Smooth muscle cell (in vitro differentiated cells): ENCODE measurements around a stretch of chr21.

DNA sequence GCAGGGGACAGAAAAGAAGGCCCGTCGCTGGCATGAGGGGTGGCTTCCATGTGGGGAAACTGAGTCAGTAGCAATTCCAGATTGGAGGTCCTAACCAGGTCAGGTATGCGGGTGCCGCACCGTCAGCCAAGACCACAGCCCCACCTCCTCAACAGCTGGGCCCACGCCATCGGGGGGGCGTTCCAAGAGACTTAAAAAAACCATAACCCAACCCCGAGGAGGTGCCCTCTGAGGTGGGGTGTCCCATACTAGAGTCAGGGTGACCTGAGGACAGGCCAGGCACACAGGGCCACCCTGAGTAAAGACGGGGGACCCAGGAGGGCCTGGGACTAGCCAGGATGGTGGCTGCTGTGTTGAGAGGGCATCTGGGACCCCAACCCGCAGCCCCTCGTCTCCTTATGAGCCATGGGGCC lies 5416.8 kb upstream of the TPTE start:
- RAMPAGE, long total RNA: no peak

- RAMPAGE, long total RNA: no peak
Measured at GRCh38 chr21:5117534-5118026, 5403.8 kb upstream of the TPTE start.

DNA sequence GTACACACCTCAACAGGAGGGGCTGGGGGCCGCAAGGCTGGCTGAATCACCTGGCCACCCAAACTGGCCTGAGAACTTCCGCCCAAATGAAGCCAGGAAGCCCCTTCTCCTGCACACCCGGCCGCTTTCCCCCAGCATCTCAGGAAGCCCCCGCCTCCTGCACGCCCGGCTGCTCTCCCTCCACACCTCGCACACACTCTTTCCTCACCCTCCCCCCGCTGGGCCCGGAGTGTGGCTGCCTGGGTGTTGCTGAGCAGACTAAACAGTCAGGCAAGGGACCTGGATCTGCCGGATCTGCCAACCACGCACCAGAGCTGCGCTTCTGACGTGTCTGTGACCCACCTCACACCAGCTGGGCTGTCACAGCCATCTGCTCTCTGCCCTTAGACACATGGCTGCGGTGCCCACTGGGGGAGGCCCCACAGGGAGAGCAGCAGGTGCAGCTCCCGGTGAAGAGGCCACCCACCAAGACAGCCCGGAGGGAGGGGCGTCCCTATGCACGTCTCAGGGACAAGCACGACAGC lies 5403.2 kb upstream of the TPTE start:
- RAMPAGE, long total RNA: no peak

DNA sequence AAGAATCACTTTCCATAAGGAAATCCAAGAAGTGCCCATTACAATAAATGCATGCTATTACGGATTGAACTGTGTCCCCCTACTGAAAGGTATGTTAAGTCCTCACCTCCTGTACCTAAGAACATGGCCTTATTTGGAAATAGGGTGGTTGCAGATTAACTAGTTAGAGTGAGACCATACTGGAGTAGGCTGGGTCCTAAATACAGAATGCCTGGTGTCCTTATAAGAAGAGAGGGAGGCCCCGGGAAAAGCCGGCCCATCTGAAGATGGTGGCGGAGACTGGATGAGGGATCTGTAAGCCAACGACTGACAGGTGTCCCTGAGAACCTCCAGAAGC lies 4422.9 kb upstream of the TPTE start:
- RAMPAGE, long total RNA: no peak

GRCh38 chr21:6121600-6122159 lies 4399.7 kb upstream of the TPTE start:
- RAMPAGE, long total RNA: no peak

DNA sequence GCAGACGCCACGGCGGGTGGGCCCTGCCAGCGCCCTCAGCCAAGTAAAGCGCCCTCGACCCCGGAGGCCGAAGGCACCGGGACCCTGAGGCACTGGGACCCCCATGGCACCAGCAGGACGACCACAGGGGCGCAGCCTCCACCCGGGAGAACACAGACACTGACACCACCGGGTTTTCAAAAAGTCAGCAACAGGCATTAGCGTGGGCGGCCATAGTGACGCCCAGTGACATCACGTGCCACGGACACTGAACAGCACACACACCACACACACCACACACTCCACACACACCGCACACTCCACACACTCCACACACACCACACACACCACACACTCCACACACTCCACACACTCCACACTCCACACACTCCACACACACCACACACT lies 3956.3 kb upstream of the TPTE start:
- RAMPAGE, long total RNA: no peak

DNA sequence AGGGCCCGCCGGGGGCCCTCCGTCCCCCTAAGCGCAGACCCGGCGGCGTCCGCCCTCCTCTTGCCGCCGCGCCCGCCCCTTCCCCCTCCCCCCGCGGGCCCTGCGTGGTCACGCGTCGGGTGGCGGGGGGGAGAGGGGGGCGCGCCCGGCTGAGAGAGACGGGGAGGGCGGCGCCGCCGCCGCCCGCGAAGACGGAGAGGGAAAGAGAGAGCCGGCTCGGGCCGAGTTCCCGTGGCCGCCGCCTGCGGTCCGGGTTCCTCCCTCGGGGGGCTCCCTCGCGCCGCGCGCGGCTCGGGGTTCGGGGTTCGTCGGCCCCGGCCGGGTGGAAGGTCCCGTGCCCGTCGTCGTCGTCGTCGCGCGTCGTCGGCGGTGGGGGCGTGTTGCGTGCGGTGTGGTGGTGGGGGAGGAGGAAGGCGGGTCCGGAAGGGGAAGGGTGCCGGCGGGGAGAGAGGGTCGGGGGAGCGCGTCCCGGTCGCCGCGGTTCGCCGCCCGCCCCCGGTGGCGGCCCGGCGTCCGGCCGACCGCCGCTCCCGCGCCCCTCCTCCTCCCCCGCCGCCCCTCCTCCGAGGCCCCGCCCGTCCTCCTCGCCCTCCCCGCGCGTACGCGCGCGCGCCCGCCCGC lies 2308.5 kb upstream of the TPTE start:
- RAMPAGE, long total RNA: no peak

DNA sequence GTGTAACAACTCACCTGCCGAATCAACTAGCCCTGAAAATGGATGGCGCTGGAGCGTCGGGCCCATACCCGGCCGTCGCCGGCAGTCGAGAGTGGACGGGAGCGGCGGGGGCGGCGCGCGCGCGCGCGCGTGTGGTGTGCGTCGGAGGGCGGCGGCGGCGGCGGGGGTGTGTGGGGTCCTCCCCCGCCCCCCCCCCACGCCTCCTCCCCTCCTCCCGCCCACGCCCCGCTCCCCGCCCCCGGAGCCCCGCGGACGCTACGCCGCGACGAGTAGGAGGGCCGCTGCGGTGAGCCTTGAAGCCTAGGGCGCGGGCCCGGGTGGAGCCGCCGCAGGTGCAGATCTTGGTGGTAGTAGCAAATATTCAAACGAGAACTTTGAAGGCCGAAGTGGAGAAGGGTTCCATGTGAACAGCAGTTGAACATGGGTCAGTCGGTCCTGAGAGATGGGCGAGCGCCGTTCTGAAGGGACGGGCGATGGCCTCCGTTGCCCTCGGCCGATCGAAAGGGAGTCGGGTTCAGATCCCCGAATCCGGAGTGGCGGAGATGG lies 2305.4 kb upstream of the TPTE start:
- RAMPAGE, long total RNA: no peak

- RAMPAGE, long total RNA: no peak
Measured at GRCh38 chr21:9767618-9768292, 753.6 kb upstream of the TPTE start.

GRCh38 chr21:14026925-14028254 lies 183.4 kb downstream of the LIPI start:
- RAMPAGE, long total RNA: start-site peak on the plus strand at chr21:14027408-14027452, 47 and 68 reads in 2 replicates

DNA sequence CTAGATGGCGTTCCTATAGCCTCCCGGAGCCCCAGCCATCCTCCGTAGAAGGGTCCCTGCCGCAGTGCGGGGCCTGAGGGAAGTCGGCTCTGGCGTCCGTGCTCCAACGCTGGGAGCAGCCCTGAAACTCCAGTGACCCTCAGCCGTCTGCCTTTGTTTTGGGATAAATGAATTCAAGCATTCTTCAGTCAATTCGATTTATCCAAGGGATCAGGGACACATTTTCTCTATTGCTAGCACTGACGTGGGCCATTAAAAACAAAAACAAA lies 645 bp upstream of the HSPA13 start:
- RAMPAGE, long total RNA: no peak

GRCh38 chr21:14454196-14454889 lies 71.4 kb upstream of the HSPA13 start:
- RAMPAGE, long total RNA: no peak

DNA sequence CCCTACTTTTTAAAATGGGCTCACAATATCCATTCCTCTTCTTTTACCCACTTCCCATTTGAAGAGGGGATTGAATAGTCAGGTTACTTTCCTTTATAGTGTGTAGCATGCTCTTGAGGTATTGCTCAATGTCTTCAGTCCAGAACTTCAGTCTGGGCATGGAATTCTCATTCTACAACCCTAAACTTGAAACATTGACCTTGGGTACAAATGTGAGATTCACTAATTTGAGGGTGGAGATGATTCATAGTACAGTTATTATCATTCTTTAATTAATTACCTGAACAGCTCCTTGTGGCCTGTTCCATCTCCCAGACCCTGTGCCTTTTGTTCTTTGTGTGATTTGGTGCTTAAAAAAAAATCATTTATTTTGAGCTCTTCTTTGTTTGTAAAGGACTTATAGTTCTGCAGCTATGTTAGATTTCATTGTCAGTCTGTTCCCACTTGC lies 75.2 kb upstream of the HSPA13 start:
- RAMPAGE, long total RNA: no peak

GRCh38 chr21:14483428-14484755 lies 62.2 kb downstream of the SAMSN1 start:
- RAMPAGE, long total RNA: no peak

DNA sequence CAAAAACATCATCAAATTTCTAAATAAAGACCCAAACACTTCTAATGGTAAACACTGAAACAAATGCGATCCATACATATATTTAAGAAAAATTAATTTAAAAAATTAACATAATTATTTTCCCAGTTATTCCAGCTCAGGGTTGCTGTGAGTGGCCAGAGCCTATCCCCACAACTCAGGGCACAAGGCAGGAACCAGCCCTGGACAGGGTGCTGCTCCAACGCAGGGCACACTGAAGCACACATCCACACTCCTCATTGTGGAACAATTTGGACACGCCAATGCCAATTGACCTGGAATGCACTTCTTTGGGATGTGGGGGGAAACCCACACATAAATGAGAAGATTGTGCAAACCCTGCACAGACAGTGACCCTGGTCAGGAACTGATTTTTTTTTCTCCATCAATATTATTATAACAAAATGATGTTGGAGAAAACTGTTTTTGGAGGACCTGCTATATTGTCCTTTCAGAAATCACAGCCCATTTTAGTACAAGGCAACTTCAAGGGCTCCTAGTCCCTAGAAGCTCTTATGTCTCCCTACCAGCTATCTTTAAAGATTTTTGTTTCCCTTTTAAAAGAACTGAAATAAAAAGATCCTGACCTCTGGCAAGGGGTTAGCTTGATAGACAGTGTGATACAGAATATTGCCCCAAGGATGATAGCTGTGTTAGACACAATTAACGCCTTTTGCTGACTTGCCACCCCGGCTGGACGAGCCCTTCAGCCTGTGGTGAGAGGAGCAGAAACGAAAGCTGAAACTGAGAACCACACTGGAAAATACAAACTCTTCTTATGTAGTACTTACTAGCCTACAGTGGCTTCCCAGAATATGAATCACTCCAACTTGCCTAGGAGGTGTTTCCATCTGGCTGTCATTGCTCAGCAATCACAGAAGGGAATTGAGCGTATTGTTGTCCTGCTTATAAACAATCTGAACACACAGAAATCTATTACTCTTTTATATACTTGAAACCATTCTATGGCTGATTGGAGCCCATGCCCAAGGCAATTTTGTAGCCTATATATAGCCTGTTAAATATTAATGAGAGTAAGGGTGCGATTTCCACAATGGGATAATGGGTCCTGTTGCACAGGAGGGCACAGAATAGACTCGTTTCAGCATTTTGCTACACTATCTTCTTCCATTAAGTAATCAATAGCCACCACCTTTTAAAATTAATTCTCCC lies 23.1 kb downstream of the SAMSN1 start:
- RAMPAGE, long total RNA: no peak

- RAMPAGE, long total RNA: no peak
Measured at GRCh38 chr21:15055570-15055926, 9.3 kb downstream of the NRIP1 start.

DNA sequence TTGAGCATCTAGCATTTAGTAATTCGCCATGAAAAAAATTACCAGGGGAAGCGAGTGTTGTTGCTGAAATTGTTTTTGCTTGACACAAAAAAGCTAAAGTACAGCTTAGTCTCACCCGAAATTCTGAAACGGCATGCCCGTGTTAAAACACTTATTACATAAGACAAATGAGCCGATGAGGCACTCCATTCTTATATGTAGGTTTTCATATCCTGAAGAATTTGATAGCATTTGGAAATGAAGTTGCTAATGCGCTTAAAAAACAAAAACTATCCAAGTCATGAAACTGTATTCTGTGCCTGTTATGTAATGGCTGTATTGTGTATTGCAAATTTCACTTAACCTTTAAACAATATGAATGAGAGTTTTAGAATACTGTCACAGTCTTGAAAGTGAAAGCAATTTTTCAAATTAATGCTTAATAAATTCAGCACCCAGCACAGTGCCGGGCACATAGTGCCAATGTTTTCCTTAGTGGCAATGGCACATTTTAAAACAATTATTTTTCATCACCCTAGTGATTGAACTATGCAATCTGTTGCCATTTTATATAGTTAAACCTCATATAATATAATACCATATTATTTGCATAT lies 1.5 kb upstream of the NRIP1 start:
- RAMPAGE, long total RNA: no peak

- RAMPAGE, long total RNA: no peak
Measured at GRCh38 chr21:15455825-15456290, 273.9 kb upstream of the USP25 start.

DNA sequence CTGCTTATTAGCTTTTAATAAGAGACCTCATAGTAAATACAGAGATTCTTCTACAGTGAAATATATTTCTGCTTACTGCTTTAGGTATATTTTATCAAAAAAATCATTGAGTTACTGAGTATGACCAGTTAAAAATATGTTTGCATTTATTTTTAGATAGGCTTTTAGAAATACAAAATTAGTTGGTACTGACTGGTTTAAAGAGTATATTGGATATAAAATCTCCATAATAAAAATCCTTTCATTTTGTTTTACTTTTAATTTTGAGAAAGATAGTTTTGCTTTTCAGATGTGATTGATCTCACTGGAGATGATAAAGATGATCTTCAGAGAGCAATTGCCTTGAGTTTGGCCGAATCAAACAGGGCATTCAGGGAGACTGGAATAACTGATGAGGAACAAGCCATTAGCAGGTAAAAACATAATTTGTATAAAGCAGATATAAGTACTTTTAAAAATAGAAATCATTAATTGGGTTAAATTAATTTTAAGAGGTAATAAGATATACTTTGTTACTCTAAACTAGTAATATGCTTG lies 47.9 kb downstream of the USP25 start:
- RAMPAGE, long total RNA: no peak

DNA sequence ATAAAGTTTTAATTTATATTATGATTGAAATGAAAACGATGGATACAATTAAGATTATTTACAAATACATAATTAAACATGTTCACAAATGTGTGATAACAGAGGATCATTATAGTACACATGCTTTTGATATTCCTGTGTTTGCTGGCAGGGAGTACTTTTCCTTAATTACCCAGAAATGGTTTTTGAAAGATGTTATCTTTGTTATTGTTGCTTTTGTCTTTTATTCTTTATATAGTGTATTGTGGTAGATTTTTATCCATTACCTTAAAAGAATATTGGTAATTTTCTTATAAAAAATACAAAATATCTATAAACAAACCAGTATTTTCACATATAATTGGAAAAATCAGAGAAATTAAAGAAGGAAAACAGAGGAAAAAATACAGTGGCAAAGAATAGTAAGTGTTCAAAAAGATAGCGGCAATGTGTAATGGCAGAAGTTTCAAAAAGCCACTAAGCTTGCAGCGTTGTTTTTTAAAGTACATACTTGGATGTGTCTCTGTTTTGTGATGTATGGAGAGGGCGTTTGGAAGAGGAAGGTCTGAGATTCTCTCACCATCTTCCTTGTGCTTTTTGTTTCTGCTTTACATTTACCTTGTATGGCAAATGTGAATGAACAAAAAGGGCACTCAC lies 75.8 kb downstream of the USP25 start:
- RAMPAGE, long total RNA: no peak